Measurements from ENCODE around the genes UBE2R2, FAM205A and RUSC2.

DNA sequence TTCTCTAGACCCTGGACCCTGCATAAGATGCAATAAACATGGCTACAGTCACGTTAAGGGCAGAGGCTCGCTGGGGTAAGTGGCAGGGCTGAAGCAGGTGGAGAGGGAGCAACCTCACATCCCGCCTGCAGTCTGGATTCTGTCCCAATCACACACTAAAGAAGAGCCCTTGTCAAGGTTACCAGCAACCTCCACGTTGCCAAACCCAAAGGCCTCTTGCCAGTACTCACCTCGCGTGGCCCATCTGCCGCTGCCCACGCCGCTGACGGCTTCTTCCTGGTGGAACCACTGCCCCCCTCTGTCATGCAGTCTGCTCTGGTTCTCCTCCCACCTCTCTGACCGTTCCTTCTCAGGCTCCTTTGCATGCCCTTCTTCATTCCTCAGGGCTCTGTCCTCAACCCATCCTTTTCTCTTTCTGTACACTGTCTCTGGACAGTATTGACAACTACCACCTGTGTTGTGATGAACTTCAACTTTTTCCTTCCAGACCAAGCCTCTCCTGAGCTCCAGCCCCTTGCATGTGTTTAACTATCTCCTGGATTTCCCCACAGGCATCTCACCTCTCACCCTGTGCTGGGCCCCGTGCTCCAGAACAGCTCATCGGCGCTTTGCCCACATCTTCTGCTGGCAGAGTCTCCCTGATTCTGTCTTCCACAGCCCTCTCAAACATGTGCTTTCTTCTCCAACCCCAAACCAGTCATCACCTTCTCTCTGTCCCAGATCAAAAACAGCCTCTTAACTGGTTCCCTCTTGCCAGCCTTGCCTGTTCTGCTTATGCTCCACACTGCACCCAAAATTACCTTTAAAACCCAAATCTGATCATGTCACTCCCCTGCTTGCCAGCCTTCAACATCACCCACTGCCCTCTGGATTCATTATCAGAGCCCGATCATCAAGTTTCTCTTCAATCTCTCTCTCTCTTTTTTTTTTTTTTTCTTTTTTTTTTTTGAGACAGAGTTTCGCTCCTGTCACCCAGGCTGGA, 8.5 kb downstream of the AQP7 start:
- RRBS: no CpG with 5 or more reads among the region's 16 CpGs

- RRBS: no CpG with 5 or more reads among the region's 9 CpGs
These were observed 13.2 kb upstream of the AQP7 start for GRCh38 chr9:33415444-33416069.

DNA sequence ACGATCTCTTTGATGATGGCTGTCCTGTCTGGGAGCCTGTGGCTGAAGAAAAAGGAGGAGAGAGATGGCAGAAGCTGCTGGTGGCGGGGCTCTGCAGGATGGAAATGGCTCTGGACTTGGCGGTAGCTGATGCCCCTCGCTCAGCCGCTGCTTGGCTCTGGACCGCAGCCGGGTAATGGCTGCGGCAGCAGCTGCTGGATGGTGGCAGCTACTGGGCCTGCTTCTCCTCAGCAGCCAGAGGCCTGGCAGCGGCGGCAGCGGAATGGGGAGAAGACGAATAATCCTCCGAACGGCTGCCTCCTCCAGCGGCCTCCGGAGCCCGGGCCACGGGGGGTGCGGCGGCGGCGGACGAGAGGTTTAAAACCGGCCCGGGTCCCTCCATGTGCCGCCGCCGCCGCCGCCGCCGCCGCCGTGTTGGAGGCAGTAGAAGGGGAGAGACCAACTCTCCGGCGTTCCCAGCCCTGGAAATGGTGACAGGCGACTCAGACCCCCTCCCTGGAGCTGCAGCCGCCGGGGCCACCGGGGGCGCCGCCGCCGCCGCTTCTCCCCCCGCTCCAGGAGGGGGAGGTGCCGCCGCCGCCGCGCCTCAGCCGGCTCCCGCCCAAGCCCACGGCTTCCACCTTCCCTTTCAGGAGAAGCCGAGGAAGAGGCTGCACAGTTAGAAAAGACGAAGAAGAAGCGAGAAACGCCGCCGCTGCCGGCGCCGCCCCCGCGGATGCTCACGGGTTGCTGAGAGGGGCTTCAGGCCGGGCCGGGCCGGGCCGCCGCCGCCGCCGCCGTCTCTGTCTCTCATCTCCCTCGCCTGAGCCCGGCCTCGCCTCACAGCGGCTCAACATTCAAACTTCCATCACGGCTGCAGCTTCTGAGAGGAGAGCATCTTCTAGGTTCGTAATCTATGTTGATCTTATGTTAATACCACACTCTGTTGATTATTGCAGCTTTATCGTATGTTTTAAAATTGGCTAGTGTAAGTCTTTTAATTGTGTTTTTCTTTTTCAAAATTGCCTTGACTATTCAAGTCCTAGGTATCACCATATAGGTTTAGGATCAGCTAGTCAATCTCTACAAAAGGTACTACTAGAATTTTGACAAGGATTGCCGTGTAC, 118.4 kb upstream of the PRSS3 start:
- RRBS: 2% methylated on average over 26 of the region's 83 CpGs

DNA sequence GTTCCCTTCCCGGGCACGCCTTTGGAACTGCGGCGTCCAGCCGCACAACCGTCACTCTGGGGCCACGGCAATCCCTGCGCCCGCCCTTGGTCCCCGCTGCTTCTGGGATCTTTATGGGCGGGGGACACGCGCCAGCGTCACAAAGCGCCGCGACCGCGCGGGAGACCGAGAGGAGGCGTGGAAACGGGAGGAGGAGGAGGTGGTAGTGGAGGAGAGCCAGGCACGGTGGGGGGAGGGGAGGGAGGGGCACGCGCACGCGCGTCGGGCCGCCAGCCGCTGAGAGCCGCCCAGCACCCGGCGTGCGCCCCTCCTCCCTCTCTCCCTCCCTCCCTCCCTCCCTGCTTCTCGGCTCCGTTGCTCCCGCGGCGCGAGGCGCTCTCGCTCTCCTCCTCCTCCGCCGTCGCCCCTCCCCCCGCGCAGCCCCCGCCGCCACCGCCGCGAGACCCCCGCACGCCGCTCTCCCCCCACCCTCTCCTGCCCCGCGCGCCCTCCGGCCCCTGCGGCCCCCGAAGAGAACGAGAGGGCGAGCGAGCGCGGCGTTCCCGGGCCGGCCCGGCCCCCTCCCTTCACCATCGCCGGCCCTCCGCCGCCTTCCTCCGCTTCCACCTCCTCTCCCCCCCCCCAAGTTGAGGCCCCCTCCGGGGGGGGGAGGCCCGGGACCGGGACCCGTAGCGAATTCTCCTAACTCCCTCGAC, at the start of gene UBE2R2:
UBE2R2 (plus strand) TSS at position 341 of the 695 bp plus-strand sequence.
- RRBS: under 1% methylated on average over 11 of the region's 83 CpGs

DNA sequence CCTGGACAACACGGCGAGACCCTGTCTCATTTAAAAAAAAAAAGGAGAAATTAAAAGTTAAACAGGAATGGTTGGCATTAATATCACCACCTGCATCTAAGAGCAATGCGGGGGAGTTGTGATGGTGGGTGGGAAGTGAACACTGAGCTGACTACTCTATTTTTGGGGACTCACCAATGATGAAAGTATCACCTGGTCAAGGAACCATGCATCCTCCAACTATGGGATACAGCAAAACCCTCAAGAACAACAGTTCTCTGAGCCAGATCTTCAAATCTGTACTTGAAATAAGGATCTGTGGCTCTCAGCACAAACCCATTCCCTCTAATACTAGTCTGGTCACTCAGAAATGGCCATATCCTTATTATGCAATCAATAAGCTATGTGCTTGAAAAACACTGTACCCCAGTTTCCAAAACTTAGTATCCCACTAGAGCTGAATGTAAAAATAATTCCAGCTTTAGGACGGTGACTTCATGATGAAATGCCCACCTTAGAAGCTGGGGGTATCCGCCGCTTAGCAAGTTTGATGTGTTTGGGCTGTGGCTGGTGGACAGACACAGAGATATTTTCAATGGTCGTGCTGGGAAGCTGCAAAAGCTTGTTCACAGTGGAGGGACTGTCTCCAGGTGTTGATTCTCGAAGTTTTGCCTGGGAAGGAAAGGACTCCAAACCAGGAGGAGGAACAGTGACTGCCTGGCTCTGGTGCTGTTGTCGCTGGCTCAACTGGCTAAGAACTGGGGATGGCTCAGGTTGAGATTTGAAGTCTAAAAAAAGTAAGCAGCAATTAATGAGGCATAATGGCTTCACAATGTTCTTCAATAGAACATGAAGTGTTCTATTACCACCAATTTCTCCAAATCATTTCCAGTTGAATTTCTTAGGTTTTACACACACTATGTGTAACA, 104.6 kb downstream of the UBAP2 start:
- RRBS: no CpG with 5 or more reads among the region's 9 CpGs

DNA sequence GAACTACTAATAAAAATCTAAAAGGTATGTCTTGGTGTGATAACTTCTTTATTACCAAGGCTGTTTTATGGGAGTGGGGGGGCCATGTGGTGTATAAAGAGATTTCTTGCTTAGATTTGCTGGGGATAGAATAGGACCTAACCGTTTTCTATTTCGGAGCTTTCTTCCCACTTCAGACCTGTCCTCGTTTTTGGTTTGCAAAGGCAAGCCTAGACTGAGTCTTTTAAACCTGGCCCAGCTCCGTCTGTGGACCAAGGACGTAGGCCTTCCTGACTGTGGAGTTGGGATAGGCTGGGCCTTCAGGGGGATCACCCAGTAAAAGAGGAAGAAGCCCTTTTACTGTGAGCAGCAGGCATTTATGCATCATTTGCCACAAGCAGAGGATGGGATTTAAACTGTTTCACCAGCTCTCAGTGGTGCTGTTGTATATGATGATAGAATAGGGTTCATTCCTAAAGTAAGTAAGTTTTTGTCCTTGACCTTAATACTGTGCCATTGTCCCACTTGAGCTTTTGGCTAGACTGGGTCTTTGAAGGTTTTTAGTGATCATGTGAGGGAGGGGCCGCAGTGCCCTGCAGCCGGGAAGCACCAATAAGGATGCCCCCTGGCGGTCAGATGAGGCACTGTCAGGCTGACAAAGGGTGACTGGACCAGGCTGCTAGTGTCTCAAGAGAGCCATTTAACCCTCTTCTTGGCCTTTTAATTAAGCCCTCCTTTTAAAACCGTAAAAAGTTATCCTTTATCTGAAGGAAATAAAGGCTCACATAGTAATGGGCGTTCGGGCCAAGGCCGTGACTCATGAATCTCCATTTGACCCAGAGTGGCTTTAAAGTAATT, 73.9 kb downstream of the UBAP1 start:
- RRBS: no CpG with 5 or more reads among the region's 12 CpGs

DNA sequence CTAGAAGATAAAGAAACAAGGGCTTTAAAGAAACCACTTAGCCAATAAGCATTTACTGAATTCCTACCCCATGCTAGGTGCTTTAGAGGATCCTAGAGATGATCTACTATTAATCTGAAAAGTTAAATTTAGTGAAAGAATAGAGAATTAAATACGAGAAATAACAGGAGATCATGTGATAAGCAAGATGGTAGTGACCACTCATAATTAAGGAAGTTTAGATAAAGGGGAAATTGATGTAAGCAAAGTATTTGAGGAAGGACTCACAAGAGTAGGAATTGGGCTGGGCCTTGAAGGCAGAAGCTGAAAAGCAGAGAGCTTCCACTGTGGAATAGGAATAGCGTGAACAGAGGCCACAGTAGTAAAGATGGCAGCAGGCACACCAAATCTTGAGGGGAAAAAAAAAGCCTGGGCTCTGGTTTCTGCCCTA, 38.1 kb downstream of the KIF24 start:
- RRBS: no CpG with 5 or more reads among the region's 2 CpGs

- RRBS: 50% methylated on average over 8 of the region's 26 CpGs
These were observed 4.7 kb upstream of the MYORG start for GRCh38 chr9:34381267-34381969.

GRCh38 chr9:34610900-34612006, 644 bp downstream of the RPP25L start:
- RRBS: 4% methylated on average over 2 of the region's 31 CpGs

GRCh38 chr9:34729167-34729738, at the start of gene FAM205A:
Gene FAM205A, minus strand, starts transcription at chr9:34729488.
- RRBS: no CpG with 5 or more reads among the region's 6 CpGs

DNA sequence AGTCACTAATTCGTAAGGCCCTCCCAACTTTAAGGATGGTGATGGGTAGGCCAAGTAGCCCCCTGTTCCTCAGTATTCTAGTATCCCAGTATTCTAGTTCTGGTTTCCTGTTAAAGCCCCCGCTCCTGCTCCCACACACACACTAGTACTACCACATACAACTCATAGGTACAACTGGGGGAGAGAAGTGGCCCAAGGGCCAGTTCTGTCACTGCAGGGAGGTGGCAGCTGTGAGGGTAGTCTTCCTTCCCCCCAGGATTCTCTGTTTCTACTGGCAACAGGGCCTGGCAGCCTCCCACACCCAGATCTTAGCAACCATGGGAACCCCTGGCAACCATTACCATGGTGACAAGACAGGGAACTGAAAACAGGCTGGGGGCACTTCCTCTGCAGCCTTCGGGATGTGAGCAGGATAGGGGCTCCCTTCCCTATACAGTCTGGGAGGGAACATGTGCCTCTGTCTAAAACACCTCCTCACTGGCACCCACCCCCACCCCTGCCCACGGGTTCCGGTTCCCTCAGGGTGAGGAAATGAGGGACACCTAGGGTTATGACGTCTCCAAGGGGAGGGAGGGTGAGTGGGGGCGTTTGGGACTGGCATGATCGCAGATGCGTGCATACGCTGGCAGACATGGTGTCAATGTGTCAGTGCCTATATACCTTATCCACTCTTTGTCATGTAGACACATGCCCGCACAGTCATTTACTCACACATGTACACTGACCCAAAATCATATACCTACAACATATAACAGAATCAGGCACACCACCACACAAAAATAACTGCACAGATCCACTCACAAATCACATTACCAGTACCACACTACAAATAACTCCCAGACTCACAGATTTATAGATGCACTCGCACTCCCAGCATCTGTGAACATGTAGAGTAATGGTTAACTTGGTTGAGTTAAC, 3.0 kb upstream of the DNAJB5 start:
- RRBS: no CpG with 5 or more reads among the region's 12 CpGs

GRCh38 chr9:34987935-34988959, 1.3 kb upstream of the DNAJB5 start:
- RRBS: no CpG with 5 or more reads among the region's 22 CpGs

DNA sequence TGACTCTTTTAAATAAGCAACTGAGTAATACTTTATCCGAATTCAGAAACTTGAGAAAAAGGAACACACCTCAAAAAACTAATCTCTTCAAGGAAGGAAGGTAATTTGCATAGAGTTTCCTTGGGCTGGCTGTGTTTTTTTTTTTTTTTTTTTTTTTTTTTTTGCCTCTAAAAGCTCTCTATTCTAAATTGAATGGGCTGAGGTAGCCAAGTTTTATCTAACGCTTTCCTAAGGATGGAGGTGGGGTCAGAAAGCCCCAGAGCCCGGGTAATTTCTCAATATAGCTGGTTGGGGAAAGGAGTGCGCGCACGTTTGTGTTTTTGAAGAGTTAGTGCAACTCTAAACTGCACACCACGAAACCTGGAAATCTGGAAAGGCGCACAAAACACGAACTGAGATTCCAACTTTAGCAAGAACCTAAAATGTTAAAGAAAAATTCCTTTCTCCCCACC, 1.2 kb downstream of the VCP start:
- RRBS: no CpG with 5 or more reads among the region's 9 CpGs

DNA sequence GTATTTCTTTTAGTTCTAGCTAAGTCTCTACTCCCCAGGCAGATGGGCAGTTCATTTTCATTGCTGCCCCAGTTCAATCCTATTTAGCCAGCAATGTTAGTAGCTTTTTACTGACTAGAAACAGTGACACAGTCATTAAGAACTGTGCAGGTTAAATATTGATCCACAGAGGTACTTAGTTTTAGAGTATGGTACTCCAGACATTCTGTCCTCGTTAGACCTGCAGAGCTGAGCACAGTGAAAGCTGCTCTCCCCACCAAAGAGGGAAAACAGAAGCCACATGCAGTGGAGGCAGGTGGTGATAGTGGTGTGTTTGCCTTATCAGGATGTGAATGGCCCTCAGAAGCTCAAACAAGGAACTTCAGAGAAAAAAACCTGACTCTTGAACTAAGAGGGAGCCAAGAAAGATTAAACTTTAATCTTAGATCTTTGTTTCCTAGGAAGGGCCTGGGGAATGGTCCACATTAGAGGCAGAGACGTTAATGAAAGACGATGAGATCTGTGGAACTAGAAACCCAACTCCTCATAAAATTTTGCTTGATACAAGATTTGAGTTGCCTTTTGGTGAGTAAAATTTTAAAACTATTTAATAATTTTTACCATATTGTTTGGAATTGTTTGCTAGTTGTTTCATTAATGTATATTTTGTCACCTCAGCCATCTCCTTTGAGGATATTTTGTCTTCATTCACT, 75.6 kb downstream of the UNC13B start:
- RRBS: no CpG with 5 or more reads among the region's 3 CpGs

DNA sequence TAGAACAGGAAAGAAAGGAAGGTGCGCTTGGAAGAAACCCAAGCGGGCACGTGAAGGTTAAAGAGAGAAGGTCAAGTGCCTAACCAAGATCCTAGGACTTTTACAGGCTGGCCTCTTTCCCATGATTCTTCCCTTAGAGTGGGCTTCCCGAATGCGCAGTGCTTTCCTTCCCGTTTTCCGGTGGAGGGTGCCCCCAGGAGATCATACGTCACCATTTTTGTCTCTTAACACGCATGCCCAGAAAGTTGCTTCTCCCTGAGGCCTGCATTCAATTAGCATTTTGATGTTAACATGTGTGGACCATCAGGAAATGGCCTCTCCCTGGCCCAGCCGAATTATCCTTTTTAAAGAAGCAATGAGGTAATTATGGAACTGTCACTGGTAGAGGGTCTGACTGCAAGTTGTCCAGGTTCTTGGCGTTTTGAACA, 1.9 kb upstream of the RUSC2 start:
- RRBS: no CpG with 5 or more reads among the region's 11 CpGs

- RRBS: 1% methylated on average over 24 of the region's 87 CpGs
These were observed at the start of gene RUSC2 for GRCh38 chr9:35489326-35490427. Gene RUSC2, plus strand, starts transcription at chr9:35490111.

GRCh38 chr9:35491128-35491322, 1.1 kb downstream of the RUSC2 start:
- RRBS: no CpG with 5 or more reads among the region's 3 CpGs

DNA sequence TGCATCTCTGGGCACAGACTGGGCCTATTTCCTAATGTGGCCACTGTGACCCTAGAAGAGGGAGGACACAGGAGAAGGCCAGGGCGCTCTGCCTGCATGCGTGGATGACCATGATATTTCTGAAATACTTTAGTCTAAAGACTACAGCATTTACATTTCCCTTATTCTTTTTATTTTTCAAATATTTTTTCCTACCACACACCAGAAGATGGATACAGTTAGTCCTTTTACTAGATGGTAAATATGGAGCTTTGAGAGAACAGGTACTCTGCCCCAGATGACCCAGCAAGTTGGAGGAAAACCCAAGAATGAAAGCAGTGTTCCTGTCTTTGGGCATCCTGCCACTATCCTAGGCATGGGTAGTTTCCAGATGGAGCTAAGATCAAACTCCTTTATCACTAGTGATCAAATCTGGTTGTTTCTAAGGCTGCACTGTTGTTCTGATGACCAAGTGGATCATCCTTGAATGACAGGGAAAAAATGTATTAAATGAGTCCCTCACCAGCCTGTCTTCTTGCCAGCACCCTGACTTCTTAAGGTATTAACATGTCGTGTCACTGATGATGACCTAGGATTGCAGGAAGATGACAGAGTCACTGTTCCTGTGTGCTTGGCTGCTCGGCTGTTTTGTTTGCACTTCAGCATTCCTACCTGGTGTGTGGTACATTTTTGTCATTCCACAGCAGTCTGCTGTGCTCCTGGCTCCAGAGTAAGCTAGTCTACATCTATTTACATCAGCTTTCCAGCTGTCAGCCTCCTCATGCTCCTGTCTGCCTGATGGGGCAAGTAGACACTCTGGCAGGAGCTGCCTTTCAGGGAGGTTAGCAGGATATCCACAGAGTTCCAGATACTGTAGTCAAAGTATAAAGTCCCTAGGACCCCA, 28.0 kb downstream of the RUSC2 start:
- RRBS: no CpG with 5 or more reads among the region's 4 CpGs

GRCh38 chr9:35518889-35519792, 29.2 kb downstream of the RUSC2 start:
- RRBS: no CpG with 5 or more reads among the region's 5 CpGs

Data from AG09319 (cell line).